ENCODE data around the gene FER.

GRCh38 chr5:104080059-104080492 is 517.5 kb upstream of the NUDT12 start:
- PRO-cap, result no peak

DNA sequence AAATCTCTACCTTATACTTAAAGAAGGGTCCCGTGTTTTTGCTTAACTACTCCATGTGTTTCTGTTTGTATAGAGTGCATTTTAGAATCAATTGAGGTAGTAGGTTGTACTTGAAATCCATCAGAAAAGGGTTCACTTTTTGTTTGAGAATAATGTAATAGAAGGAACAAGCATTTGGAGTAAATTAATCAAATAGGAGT is 1576.2 kb upstream of the NUDT12 start:
- PRO-cap, result no peak

GRCh38 chr5:107464447-107464758 is 206.3 kb downstream of the EFNA5 start:
- PRO-cap, result no peak

DNA sequence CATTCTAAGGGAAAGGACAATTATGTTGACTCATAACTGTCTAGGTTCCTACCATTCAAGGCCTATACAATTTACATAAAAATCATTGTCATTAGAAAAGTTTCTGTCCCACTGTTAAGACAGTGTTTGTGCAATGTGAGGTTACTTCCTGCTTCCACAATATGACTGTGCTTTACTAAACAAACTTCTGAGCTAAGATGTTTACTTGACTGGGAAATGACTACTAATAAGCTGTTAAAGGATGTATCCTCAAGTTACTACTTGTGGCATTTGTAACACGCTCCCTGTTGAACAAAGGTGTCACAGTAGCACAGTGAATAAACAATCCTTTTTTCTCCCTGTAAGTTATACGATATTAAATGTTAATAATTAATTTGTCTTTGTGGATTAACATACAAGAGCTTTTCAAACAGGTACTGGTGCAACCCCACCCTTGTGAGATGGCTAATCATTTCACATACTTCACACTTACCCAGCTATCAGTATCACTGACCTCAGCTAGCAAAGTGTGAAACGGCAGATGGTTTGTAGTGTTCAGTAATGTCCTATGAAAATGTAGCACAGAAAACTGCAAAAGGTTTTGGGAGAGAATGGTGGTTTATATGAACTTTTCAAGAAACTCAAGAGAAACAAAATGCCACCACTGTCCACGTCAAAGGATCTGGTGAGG is 195.8 kb downstream of the EFNA5 start:
- PRO-cap, result no peak

DNA sequence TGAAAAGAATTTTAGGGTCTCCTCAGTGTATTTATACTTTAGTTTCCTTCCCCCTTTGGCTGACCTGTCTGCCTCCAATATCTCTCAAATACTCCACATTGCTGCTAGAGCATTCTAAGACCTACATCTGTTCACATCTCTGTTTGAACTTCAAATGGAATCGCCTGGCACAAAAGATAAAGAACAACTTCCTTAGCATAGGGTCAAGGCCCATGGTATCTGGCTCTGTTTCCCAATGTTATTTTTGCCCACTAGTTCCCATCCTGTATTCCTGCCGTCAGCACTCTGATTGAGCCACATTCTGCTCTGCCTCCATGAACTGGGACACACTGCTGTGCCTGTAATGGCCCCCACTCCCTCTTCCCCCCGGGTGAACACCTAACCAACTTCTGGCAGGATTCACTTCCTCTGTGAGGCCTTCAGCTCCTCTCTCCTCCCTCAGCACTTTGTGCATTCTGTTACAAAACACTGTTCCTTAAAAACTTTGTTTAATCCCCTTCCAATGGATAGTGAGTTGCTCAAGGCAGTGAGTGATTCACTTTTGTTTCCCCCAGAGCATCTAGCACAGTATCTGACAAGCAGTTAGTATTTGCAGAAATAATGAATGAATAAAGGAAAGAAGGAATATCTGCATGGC is 183.7 kb downstream of the EFNA5 start:
- PRO-cap, result no peak

DNA sequence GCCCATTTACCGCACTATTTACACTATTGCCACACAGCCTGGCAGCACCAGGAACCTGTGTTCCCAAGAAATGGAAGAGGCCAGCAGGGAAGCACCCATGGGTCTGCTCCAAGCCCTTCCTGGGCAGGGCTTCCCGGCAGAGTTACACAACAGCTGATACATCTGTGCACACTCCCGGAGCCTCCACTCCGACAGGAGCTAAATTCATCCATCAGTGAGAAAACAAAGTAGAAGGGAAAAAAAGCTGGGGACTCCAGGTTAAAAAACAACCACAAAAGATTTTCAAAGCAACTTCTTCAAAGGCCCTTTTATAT is 127.8 kb downstream of the EFNA5 start:
- PRO-cap, result bidirectional peak, plus-strand start at position 139 of the sequence, minus-strand start at position 105 of the sequence

DNA sequence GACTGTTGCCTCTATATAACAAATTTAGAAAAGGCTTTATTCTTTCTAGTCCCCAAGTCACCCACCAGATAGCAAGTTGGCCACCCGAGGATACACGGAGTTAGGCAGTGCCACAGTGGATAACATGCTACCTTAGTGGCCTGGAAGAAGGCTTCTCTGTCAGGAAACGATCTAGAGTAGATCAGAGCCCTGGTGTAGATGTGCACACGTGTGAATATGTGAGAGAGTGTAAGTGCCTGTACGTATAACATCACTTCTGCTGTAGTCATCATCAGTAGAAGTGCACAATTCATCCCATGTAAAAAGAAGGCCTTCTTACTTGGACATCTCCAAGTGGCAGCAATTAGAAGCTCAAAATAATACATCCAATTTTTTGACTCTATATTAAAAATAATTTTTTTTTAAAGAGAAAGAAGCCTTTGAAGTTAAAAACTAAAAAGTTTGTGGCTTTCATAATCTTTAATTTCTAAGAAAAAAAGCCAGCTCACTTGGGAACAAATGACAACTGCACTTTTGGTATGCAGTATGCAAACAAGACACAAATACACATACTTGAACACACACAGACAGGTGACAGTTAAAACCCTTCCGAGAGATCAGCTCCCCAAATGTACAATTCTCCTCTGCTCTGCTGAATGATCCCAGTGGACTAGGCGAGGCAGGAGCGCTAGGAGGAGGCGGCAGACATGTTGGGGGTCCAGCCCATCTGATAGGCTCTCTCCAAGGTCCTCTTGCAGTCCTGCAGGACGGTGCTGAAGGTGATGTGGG is 190.5 kb upstream of the EFNA5 start:
- PRO-cap, result no peak

GRCh38 chr5:107942497-107943272 is 271.9 kb upstream of the EFNA5 start:
- PRO-cap, result no peak

DNA sequence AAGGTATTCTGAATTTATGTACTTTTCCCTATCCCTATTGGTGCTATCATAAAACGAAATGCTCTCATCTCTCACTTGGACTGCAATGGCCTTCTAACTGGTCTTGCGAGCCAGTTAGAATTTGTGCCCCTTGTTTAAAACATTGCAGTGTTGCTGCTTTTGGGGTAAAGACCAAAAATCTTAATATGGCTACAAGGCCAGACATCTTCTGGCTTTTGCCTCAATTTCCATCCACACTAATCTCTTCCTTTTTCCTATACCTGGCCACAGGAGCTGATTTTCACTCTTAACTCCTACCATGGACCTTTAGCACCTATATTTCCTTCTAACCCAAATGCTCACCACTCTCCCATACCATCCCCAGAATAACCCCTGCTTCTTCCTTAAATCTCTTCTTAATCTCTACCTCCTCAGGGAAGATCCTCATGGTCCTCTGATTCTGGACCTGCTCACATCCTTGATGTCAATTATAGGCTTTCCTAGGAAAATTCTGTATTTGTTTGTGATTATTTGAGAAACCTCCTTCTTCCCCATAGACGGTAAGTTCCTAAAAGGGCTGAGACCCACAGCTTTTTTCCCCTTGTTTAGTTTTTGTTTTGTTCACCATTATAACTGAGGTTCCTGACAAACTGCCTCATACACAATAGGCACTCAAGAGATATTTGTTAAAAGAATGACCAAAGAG is 292.6 kb downstream of the FBXL17 start:
- PRO-cap, result no peak

DNA sequence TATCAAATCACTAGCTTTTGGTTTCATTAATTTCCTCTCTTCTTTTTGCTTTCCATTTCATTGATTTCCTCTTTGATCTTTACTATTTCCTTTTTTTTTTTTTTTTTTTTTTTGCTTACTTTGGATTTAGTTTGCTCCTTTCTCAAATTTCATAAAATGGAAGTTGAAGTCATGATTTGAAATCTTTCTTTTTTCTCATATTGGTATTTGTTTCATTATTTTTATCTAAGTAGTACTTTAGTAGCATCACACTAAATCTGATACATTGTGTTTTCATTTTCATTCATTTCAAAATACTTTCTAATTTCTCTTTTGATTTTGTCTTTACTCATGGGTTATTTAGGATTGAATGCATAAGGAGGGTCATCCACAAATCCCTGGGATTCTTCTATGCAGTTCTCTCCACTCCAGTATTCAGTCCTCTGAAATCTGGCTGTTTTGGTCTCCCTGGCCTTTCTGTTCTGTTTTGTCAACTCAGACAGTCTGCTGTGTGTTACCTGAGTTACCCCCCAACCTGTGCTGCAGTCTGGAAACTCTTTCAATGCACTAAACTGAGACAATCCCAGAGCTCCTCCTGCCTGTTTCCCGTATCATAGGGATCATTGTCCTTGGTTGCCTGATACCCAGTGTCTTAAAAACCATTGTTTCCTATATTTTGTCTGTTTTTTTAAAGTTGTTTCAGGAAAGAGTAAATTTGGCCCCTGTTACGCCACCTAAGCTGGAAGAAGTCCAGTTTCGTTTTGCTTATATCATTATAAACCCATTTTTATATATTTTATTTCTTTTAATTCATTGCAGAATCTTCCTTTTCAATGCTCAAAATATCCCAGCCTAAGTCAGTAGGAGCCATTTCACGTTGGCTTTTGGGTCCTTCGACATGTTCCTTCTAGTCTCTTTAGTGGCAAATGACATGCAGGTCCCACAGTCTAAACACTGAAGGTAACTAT is 161.8 kb downstream of the FBXL17 start:
- PRO-cap, result no peak

- PRO-cap, result unidirectional peak, minus-strand start at chr5:108735855
These were observed 11.8 kb upstream of the FER start for GRCh38 chr5:108735718-108736386.

- PRO-cap, result bidirectional peak, plus-strand start at chr5:108747833, minus-strand start at chr5:108747727
These were observed at the start of gene FER for GRCh38 chr5:108747541-108748141. FER (plus strand) TSS chr5:108747897.

DNA sequence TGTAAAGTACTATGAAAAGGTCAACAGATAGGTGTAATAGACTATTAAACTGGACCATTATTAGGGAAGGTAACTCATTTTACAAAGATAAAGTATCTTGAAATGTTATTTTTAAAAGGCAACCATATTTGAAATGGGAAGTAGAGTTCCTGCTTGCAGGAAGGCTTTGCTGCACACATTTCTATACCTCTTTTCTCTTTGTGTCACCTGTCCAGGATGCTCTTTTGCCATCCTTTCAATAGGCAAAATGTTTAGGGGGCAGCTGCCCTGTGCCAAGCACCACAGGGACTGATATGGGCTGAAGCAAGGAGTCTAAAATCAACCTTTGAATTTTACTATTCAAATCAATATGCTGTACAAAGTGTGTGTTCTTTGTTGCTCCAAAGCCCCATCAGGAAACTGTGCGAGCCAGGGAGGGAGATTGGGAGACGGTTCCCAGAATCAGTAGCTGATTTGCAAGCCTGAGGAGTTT is 16.1 kb upstream of the MAN2A1 start:
- PRO-cap, result no peak

- PRO-cap, result no peak
These were observed 310.4 kb downstream of the MAN2A1 start for GRCh38 chr5:110000084-110000543.

GRCh38 chr5:110736736-110737088 is 2.1 kb upstream of the SLC25A46 start:
- PRO-cap, result no peak

DNA sequence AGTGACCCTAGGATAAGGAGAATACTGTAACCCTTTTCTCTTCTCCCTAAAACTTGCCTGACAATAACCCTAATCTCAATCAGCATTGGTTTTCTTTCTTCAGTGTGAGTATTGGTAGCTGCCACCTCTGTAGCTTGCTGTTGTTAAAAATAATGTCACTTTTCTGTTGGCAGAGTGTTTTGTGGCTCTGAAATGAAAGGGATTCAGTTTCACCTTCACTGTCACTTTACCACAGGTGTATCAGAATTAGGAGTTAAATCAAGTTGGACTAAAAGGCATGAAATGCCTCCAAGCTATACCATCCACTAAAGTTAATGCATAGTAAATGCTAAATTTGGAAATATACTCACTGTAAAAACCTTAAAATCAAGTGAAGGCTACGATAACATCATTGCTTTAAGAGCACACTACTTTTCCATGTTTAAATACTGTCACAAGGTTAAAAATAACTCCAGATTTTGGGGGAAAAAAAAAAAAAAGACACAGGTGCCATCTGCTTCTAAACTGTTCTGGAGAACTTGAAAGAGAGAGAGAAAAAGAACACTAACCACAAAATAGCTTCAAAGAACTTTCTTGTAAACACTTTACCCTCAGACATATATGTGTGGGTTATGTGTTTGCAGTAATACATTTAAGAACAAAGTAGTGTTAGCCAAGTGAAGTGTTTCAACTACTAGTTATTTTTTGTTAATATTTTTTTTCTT is 6.1 kb downstream of the CAMK4 start:
- PRO-cap, result no peak

DNA sequence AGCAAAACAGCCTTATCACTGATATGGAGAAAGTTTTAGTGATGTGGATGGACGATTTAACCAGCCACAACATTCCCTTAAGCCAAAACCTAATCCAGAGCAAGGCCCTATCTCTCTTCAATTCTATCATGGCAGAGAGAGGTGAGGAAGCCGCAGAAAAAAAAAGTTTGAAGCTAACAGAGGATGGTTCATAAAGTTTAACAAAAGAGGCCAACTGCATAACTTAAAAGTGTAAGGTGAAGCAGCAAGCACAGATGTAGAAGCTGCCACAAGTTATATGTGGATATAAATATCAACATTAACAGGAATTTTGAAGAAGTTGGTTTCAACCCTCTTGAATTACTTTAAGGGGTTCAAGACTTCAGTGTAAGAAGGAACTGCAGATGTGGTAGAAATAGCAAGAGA is 271.1 kb upstream of the NREP start:
- PRO-cap, result no peak

DNA sequence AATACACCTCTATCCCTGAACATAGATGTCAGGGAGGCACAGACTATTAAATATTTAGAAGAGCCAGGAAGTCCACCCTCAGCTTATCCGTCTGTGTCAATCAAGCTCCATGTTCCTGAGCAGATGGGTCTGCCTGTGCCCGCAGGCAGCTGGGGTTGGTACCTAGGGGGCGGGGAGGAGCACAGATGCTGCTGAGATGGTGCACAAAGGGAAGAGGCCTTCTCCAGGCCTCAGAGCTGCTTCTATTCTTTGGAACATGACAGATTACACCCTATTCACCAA is 142.1 kb downstream of the EPB41L4A start:
- PRO-cap, result no peak

DNA sequence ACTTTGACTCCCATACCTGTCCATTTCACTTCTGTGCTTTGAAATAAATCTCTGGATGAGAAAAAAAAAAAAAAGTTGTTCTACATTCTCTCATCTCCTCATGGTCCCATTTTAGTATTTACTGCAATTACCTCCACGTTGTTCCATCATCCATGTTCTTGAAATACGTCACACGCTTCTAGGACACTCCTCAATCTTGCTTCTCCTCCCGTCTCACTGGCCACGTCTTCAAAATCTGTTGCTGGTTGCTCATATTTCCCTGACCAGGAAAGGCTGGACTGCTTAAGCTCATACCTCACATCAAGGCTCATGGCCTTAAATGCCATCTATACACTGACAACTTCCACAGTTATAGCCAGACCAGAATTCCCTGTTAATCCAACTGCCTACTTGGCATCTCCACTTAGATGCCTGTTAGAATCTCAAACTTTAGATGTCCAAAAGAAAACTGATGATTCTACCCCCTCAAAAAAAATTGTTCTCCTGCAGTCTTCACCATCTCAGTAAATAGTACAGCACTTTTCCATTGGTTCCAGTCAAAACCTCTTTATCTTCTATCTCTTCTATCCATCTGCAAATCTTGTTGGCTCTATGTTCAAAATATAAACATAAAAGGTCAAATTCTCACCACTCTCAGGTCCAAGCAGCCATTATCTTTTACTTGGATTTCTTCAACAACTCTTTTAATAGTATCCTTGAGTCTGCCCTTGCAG is 132.1 kb downstream of the EPB41L4A start:
- PRO-cap, result no peak

GRCh38 chr5:112419360-112420340 is 573 bp upstream of the EPB41L4A start:
- PRO-cap, result unidirectional peak, minus-strand start at chr5:112419490; unidirectional peak, minus-strand start at chr5:112419935